AG08470 (cell line): ENCODE results near the gene DMAC1.

DNA sequence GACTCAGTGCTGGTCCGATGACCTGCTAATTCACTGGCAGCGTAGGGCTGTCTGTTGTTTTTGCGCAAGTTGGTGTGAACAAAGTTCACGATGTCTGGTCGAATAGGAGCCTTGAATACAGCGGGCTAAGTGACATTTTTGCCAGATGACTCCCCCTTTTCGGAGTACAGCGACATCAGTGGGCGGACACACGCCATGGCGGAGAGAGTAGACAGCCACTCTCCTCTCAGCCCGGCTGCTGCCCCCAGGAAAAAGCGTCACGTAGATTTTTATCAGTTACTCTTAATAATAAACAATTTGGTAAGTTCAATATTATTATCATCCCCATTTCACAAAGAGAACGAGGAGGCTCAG, 321.5 kb downstream of the DMAC1 start:
- RRBS, result no CpG with 5 or more reads among the region's 15 CpGs

DNA sequence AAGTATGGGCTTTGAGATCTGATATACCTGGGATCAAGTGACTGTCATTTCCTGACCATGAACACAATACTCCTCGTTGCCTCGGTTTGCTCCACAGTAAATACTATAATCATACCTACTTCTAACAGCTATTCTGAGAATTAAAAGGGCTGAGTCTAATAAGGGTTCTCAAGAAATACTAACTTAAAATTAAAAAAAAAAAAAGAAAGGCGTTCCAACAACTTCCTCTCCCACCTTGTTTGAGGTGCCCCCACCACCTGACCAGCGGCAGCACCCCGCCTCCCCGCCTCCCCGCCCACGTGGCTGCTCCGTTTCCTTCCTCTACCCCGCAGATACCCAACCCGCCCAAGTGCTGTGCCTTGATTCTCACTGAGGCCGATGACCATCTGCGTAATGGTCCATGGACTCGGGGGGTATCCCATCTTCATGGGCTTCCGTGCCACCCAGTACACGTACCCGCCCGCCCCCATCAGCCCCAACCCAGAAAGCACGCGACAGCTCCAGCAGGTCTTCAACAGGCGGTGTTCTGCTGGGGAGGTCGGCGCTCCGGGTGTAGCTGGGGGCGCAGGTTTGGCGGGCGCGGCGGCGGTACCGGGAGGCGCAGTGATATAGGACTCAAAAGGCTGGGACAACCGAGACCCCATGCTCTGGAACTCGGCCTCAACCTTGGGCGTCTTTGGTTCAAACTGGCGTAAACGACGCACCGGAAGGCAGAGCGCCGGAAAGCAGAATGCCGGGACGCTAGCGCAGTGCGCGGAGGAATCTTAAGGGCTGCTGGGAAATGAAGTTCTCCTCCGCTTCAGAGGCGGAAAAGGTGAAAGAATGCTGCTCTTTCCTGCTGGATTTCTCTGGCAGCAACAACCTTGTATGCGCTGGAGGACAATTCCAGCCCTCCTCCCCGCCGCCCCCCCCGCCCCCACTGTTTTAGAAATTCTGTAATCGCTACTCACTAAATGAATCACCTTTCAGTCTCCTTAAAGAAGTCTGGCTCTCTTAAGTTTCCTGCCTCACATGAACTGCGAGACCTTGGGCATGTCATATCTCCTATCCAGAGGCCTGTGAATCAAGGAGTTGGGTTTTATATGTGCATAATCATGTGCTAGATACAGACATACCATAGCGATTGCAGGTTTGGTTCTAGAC, at the start of gene DMAC1:
DMAC1 (minus strand) TSS at position 688 of the 1,143 bp plus-strand sequence.
- RRBS, result under 1% methylated on average over 14 of the region's 55 CpGs

DNA sequence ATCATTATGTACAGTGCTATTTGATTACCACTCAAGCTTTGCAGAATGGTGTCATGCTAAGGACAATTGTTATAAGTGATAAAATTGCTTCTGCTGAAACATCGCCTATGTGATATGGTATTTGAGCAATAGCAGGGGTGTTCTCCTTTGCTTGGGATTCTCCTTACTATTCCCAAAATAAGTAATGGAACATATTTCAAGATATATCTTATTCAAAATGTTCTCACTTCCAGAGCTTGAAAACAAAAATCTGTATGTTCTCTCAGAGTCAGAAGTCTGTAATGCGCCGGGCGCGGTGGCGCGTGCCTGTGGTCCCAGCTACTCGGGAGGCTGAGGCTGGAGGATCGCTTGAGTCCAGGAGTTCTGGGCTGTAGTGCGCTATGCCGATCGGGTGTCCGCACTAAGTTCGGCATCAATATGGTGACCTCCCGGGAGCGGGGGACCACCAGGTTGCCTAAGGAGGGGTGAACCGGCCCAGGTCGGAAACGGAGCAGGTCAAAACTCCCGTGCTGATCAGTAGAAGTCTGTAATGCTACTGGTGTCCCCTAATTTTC, 1171.0 kb downstream of the PTPRD start:
- RRBS, result no CpG with 5 or more reads among the region's 20 CpGs

DNA sequence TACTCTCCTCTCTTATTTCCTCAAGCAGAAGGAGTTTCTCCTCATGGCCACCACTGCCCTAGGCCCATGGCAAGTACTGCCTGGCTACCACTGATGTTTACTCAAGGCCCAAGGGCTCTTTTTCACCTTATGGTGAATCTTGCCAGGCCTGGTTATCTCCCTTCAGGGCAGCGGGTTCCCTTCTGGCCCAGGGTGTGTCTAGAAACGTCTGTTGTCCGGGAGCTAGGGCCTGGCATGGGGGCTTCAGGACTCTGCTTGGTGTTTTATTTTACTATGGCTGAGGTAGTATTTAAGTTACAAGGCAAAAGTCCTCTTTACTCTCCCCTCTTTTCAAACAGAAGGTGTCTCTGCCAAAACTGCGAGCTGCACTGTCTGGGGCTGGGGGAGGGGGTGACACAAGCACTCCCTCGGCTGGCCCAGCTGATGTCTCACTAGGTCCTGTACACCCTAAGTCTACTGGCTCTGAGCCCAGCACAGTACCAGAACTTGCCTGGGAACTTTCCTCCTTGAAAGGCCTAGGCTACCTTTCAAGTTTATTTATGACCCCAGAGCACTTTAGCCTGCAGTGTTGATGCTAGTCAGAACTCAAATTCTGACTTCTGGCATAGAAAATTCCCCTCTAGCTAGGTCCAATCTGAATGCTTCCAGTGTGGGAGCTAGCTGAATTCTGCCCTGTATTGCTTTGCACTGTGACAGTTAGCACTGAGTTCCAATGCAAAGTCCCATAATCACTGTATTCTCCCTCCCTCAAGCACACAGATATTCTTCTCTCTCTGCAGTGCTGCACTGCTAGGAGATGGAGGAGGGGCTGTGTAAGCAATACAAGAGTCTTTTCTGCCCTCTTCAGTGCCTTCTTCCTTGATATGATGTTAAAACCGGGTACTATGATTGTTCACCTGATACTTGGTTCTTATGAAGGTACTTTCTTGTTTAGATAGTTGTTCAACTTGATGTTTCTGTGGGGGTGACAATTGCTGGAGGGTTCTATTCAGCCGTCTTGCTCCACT, 10.4 kb downstream of the LURAP1L start:
- RRBS, result no CpG with 5 or more reads among the region's 7 CpGs

- RRBS, result no CpG with 5 or more reads among the region's 4 CpGs
These were observed 19.1 kb downstream of the LURAP1L start for GRCh38 chr9:12793920-12794420.

DNA sequence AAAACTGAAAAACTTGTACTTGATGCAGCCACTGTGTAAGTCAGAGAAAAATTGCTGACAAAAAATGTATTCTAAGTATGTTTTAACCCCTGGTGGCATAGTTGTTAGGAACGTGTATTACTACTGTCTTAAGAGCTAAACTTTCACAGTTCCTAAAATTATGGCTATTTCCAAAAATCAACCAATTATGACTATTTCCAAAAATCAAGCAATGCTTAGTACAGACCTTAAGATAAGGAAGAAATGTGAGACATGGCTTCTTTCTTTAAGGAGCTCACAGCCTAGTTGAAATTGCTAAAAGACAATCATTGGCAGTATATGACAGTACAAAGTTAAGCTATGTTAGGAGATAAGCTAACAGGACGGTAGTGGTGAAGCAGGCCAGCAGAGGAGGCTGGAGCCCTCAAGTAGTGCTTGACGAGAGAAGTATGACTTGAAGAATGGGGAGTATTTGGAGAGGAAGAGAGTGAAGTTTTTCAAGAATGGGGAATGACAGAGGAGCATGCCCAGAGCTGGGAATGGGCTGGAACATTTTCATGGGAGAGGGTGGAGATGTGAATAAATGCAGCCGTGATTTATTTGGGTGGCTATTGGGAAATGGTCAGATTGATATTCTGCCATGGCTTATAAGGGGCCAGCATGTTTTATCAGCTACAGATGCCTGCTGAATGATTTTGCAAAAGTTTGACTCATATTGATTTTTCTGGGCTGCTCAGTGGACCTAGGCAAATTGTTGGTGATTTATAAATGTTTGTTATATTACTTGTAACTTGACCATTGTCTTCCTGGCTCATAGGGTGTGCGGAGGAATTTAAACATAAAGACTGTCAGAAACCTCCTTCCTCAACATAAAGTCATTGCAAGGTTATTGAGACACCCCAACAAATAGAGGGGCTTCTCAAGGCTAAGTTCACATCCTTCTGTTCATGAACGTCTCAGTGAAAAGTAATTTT, 43.7 kb downstream of the LURAP1L start:
- RRBS, result no CpG with 5 or more reads among the region's 6 CpGs

- RRBS, result no CpG with 5 or more reads among the region's 2 CpGs
These were observed 104.6 kb downstream of the MPDZ start for GRCh38 chr9:13174876-13175276.

- RRBS, result no CpG with 5 or more reads among the region's 4 CpGs
These were observed 60.0 kb downstream of the MPDZ start for GRCh38 chr9:13219446-13219977.

DNA sequence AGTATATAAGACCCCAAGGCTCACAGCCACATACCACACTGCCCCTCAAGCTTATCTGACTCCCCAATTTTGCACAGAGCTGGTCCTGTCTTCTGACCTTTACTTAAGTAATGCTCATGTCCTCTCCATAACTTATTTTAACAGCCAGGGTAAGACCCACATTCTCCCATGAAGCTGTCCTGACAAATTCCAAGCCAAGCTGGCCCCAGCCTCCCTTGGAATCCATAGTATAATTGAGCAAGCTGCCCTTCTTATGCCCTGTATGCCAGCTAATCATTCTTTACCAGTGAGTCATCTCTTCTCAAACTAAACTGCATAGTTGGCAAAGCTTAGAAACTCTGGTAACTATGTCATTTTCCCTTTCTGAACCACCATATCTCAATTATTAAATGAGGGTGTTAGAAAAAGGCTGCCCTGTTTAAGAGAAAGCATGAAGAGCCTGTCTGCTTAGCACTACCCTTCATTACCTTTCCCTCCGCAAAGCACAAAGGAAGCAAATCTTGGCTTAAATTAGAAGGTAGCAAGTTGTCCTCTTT, 92.3 kb downstream of the NFIB start:
- RRBS, result no CpG with 5 or more reads among the region's 1 CpG

DNA sequence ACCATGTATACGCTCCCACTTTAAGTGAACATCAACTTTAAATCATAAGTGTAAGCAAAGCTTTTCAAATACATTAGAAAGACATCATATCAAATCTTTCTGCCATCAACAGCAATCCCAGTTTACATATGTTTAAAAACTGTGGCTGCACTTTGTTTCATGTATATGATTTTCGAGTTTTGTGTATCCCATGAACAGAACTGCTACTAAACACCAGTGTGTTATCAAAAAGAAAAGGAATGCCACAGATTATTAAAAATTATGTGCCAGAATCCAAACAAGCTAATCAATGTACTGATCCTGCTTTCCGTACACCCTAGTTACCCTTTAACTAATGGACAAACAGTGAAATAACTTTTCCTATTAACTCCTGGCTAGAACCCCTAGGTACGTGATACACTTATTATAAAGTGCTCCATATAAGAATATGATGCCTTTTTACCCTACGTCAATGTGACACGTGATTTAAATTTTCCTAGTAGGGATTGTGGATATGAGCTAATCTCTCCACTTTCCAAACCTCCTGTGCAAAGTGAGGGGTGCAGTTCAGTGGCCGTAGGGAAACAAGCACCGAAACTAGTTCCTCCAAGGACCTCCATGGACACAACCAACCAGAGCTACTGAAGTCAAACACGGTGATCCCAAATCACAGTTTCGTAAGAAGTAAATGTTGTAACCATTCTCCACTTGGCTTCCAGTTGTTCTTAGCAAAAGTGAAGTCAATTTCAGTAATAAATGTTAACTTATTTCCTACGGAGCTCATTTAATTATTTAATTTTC, 19.4 kb downstream of the NFIB start:
- RRBS, result no CpG with 5 or more reads among the region's 11 CpGs

- RRBS, result no CpG with 5 or more reads among the region's 37 CpGs
These were observed 33.0 kb upstream of the NFIB start for GRCh38 chr9:14346806-14347435.

DNA sequence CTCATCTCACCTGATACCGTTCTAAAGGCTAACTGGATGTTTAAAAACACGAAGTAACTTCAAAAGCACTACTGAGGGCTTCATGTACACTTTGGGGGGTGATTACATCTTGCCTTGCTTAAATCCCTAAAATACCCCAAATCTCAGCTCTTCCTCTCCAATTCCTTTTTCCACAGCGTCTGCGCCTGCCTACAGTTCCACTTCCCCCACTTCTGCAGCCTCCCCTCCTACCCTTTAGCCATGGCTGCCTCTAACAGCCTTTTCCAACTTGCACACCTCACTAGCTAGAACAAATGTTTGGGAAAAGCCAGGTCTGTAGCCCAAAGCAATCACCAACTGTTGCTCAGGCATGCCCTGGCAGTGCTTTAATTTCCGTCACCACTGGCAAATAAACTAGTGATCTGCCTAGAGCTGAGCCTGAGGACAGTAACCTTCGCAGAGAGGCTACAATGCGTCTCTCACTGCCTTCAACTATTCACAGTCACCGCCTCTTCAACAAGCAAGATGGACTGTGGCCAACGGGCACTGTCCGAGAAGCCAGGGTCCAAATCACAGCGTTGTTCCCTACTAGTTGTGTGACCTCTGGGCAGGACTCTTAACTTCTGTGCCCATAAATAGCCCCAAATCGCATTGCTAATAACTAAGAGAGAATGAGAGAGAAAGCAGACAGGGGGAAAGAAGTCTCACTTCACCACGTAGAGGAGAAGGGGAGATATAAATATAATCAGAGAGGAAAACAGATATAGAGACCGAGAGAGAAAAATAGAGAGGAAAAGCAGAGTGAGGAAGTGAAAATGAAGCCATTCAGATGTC, 158.1 kb downstream of the ZDHHC21 start:
- RRBS, result no CpG with 5 or more reads among the region's 14 CpGs

- RRBS, result no CpG with 5 or more reads among the region's 3 CpGs
These were observed 145.9 kb downstream of the ZDHHC21 start for GRCh38 chr9:14547341-14547706.

DNA sequence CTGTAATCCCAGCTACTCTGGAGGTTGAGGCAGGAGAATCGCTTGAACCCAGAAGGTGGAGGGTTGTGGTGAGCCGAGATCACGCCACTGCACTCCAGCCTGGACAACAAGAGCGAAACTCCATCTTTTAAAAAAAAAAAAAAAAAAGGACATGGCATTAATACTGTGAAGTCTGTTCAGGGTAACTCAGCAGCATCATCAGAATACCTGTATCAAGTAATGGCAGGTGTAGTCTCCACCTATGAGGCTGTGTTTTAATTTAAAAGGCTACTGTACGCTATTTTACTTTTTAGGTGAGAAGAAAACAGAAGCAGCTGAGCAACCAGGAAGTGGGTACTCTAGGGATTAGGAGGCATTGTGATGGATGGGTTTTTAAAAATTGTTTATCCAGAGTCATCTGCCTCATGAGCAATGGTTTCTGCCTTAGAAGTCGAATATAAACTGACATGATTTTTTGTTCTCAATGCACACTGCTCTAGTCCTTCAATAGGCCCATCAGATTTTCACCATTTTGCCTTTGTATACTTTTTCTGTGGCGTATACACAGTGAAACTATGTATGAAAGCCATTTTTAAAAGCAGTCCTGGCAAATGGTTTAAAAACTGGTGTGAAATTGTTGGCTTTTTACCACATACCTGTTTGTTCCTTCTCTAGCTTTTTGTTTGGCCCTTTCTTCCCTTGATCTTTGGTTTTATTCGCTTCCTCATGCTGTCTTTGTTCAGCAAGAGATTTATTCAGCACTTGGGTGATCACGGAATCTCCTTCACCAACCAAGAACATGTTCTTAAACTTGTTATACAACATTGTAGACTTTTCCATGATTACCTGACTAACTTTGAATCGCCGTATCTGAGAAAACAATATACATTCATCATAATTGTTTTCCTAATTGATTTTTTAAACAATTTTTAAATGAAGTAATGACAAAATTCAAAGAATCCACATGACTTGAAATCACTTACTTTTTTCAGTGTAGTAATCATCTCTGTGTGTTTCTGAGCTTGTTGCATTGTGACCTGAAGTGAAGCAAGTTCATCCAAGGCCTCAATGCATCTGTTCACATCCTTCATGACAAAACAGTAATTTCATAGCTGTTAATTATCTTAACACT, 42.4 kb downstream of the PSIP1 start:
- RRBS, result no CpG with 5 or more reads among the region's 11 CpGs

GRCh38 chr9:15469106-15469591, 41.6 kb downstream of the PSIP1 start:
- RRBS, result no CpG with 5 or more reads among the region's 3 CpGs

GRCh38 chr9:16207128-16207627, 654.3 kb downstream of the CCDC171 start:
- RRBS, result no CpG with 5 or more reads among the region's 10 CpGs

DNA sequence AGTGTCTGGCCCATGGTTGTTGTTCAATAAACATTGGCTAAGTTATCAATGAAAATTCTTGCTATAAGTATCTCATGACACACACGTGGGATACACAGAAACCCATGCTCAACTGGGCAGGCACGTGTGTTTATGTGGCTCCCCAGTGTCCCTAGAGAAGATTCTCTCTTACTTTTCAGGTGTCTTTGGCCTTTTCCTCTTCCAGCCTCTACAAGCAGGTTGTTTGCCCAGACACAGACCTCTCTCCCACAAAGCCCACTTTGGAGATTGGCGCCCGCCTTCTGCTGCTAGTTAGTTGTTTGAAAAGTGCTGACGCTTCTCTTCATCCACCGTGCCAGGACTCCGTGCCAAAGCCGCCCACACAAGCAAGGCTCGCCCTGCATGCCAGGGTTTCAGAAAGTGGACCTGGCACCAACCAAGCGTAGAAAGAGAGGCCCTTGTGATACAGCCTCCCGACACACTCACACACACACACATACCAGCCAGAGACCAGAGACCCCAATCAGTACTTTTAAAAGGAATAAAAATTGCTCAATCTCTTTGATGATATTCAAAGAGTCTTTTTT, 594.3 kb downstream of the BNC2 start:
- RRBS, result no CpG with 5 or more reads among the region's 11 CpGs

DNA sequence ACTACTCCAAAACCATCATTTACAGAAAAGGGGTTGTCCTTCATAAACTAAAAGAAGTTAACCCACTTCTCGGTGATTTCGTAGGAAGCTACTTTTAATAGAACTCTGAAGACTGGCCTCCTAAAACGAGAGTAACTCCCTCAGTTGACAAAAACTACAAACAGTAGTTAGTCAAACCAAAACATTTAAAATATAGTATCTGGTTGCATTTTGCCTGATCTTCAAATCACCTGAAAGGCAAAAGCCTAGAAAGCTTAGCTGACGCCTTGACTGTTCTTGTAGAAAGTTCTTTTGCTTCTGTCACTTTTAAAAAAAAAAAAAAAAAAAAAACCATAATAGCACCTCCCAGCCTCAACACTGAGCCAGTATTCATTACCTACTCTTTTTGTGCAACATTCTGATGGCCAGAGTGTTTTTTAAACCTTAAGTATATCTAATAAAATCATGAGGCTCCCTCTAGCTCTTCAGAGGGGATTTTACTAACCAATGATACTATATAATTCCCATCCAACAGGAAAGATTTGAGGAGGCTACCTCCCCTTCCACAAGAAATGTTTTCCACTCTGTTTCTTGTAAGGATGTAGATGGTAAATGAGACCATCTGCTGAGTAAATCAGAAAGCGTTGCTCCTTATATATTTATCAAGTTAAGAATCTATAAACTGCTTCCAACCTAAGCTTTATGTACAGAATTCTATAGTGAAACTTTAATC, 4.0 kb downstream of the BNC2 start:
- RRBS, result no CpG with 5 or more reads among the region's 5 CpGs

GRCh38 chr9:17498629-17499028, 80.2 kb upstream of the SH3GL2 start:
- RRBS, result no CpG with 5 or more reads among the region's 1 CpG

GRCh38 chr9:17906045-17906358, 327.1 kb downstream of the SH3GL2 start:
- RRBS, result no CpG with 5 or more reads among the region's 12 CpGs